A172 (cell line): ENCODE measurements around the genes SLC25A24, CELSR2, PSRC1 and GNAT2.

DNA sequence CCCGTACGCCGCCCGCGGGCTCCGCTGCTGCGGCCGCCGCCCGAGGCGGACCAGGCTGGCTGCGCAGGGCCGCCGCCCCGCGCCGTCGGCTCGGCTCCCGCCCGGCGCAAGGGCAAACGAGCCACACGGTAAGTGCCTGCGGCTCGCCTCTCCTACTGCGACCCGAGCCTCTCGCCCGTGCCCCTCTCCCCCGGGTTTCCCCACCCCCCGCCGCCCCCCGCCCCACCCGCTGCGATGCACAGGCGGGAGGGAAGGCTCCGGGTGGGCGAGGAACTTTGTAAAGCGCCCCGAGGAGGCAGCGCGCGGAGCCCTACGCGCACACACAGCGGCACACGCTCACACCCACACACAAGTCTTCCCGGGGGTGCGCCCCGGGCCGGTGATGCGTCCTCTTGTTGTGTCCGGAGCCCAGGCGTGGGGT, 503 bp downstream of the NTNG1 start:
- RAMPAGE, long total RNA, result no peak

GRCh38 chr1:108107606-108107985, 92.5 kb downstream of the SLC25A24 start:
- RAMPAGE, long total RNA, result no peak

- RAMPAGE, long total RNA, result no peak
Measured at GRCh38 chr1:108198927-108199698, 1.0 kb downstream of the SLC25A24 start.

DNA sequence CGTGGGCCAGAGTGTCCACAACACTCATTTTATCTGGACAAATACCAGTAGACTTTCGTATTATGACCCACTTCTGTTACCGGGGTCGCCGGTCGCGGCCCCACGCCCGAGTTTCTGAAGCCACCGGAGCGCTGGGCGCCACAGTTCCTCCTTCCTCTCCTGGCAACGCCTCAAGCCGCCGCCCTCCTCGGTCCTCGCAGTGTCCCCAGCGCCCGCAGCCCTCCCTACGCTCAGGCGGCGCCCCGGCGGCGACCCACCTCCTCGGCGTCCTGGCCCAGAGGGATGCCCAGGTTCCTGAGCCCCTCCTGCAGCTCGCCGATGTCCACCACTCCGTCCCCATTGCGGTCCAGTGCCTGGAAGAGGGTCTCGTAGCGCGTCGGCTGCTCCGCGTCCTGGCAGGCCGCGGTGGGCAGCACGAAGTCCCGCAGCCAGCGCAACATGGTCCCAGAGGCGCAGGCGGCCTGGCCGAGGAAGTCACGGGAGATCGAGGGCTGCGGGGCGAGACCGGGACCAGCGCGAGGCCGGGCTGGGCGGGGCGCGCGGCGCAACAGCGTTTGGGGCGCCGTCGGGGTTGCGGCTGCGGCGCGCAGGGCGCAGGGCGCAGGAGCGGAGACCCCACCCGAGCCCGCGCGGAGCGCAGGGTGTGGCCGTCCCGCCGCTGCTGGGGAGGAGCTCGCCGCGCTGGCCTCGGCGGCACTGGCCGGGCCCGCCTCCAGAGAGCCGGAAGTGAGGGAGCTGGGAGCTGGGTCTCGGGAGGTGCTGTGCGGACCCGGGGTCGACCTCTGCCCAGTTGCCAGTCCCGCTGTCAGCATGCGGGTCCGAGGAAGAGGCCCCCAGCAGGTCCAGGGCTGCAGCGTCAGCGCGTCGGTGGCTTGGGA, at the start of gene SLC25A24:
TSS of gene SLC25A24 (minus strand) at position 645 of the 878 bp plus-strand sequence.
- RAMPAGE, long total RNA, result start-site peak on the minus strand centred at position 488 of the sequence, 85 bp wide, 332 and 510 reads in 2 replicates

DNA sequence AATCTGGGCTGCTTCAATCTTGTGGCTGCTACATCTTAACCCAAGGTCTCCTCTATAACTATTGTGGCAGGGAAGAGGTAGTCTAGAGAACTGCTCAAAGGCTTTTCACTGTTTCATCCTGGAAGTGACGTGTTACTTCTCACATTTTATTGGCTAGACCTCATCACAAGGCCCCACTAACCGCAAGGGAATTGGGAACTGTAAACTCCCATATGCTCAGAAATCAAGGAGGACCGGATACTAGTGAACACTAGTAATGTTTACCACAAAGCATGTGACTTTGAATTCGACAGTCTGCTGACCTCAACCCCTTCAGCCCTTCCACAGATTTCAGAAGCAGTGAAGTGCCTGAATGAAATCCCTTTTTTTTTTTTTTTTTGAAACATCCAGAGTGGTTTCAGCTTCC, 3.4 kb upstream of the EEIG2 start:
- RAMPAGE, long total RNA, result no peak

GRCh38 chr1:108695942-108696556, 3.9 kb downstream of the PRPF38B start:
- RAMPAGE, long total RNA, result no peak

- RAMPAGE, long total RNA, result no peak
Measured at GRCh38 chr1:108814756-108815081, 42.2 kb downstream of the AKNAD1 start.

- RAMPAGE, long total RNA, result no peak
Measured at GRCh38 chr1:108828295-108829047, 28.4 kb downstream of the AKNAD1 start.

GRCh38 chr1:108852541-108852924, 4.4 kb downstream of the AKNAD1 start:
- RAMPAGE, long total RNA, result no peak

DNA sequence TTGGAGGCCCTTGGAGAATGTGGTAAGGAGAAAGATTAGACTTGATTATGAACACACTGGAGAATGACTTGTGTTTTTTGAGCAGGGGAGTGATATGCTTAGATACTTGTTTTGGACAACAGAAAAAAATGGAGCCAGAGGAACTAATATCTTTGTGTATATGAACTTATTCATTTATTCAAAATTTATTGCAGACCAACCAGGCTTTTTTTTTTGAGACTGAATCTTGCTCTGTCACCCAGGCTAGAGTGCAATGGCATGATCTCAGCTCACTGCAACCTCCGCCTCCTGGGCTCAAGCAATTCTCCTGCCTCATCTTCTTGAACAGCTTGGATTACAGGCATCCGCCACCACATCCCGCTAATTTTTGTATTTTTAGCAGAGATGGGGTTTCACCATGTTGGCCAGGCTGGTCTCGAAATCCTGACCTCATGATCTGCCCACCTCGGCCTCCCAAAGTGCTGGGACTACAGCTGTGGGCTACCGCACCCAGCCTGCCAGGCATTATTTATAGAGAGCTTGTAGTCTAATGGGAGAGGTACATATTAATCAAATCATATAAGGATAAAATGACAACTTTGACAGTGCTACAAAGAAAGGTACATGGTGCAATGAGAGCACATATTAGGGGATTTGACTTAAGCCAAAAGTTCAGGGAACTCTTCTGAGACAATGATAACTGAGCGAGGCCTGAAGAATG, 18.2 kb downstream of the ELAPOR1 start:
- RAMPAGE, long total RNA, result no peak

DNA sequence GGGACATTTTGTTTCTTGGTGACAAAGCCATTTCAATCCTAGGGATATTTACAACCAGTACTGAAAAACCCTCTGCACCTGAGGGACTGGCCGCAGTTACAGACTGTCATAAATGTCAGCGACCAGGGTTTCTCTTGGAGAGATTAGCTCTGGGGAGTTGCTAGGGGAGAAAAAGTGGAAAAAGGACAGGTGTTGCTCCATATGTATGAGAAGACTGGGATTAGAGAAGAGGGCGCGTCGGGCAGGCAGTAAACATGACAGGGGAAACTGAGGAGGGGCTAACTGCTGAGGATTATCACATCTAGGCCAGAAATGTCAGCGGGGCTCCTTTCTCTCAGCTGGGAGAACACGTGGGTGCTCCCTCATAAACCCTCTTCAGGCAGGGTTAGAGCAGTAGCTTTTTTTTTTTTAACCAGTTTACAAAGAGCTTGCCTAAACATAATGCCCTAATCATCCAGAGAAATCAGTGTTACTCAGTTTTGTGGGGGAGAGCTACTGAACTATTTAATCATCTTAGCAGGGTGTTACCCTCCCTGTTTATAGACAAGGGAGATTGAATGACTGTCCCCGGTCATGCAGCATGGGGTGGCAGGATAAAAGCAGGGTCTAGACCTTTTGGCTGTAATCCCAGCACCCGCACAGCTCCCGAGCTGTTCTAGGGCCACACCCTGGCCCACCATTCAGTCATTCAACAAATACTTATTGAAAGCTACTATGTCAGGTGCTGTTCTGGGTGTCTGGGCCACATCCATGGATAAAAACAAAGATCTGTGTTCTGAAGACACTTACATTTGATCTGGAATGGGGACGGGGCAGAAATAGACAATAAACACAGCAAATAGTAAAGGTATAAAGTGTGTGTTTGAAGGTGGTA, 35.2 kb downstream of the ELAPOR1 start:
- RAMPAGE, long total RNA, result no peak

- RAMPAGE, long total RNA, result no peak
Measured at GRCh38 chr1:109197784-109198821, 15.6 kb upstream of the SARS1 start.

DNA sequence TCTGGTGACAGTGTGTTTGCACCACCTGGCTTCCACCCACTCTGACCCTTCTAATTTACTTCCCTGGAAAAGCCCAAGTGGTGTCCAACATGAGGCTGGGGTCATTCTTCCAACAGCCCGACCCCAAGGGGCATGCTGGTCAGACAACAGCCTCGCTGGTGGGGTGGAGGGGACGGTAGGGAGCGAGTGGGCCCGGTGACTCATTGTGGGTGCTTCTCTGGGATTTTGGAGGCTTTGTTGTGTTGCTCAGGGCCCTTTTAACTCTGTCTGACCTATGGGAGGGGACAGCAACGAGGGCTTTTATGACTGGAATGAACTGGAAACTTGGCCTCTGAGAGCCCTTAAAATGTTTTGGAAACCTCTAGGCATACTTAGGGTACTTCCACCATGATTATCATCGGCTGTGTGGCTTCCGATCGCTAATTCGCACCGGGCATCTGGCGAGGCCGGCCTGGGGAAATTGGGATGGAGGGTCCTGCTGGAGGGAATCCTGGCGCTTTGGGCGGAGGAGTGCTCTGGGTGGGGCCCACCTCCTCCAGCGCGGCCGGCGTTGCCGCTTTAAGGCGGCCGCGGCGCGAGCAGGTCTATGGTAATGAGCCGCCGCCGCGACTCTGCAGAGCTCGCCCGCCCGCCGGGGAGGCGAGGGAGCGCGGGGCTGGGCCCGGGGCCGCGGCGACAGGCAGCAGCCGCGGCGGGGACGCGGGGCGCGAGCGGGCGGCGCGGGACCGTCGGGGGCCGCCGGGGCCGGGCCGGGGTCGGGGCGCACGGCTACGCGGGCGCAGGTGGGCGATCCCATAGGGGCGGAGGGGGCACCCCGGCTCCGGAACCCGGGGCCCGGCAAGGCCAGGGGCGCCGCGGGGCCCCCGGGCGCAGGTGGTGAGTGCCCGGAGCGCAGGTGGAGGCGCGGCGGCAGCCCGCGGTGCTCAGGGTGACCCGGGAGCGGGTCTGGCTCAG, at the start of gene CELSR2:
TSS of gene CELSR2 (plus strand) at position 614 of the 954 bp plus-strand sequence.
- RAMPAGE, long total RNA, result no peak

- RAMPAGE, long total RNA, result no peak
Measured at GRCh38 chr1:109263027-109263625, 13.8 kb downstream of the CELSR2 start.

DNA sequence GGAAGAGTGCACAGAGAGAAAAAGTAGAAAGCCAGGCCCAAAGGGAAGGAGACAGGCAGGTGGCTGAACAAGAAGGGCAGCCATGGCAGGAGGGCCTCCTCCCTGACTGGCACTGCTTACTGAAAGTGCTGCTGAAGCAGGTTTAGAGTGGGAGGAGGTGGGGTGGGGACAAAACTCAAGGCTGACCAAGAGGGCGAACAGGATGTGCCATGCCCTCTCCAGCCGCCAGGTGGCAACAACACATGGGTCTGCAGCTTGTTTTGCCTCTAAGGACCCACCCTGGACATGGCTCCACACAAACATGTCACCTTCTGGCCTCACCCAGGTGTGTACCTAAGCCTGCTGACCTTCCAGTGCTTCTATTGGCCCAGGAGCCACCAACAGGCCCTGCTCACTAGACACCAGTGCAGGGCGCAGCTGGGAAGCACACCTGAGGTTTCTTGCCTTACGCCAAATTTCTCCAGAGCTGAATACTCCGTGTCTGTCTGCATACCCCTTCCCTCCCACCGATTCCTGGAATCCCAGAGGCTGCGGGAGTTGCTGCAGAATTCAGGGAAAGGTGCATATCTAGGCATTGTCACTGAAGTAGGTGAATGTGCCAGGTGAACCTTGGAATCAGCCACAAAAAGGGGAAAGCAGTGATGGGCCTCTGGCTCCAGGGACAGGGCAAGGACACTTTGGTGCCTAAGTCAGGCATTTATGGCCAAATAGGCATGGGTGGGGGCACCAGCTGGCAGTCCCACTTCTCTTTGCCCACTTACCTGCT, 5.4 kb downstream of the PSRC1 start:
- RAMPAGE, long total RNA, result no peak

GRCh38 chr1:109282690-109283619, at the start of gene PSRC1:
Gene PSRC1, minus strand, starts transcription at chr1:109283145.
- RAMPAGE, long total RNA, result start-site peak on the minus strand at chr1:109283108-109283167, 88 and 142 reads in 2 replicates

DNA sequence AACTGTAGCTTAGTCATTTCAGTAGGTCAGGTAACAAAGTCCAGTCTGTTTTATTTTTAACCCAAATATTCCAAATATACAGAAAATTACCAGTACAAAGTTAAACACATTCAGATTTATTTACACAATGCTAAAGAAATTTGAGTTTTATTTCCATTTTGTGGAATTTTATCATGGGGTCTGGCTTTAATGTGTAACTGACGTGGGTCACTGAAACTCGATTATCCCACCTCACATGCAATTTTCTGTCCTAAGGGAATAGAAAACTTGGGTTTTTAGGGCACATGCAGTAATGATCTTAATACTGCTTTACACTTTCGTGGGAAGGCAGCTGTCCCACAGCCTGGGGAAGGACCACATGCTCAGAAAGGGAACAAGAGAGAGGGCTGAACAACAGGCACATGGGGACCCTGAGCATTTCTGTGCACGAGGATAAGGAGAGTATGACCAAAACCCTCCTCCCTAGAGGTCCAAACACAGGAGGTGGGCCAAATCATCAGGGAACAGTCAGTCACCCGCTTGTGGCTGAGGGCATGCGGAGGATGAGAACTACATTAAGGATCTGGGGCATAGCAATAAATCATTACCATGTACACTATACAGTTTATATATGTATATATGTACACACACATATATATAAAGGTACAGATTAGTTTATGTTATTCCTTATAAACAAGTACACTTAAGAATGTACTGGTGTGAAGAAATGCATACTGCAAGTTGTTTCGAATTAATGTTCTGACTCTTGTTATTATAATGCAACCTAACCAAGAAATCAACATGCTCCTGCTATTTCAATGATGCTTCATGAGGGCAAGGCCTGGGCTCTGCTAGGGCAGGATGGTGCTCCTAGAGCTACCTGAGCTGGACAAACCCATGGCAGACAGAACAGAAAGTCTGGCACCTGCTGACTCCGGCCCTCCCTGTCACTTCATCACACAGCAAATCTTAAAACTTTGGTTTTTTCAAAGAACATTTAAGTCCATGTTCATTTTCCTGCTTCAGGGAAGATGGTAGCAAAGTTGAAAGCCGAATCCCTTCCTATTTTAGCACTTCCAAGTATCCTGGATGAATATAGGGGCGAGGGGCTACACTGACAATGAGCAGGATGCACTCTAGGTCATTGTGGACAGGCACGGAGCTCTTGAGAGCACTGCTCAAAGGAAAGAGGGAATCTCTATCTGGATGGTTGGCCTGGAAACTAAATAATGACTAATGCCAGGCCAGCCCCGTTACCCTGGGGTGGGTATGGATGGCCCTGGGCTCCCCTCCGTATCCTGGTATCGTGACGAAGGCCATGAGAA, 3.2 kb upstream of the MYBPHL start:
- RAMPAGE, long total RNA, result no peak

DNA sequence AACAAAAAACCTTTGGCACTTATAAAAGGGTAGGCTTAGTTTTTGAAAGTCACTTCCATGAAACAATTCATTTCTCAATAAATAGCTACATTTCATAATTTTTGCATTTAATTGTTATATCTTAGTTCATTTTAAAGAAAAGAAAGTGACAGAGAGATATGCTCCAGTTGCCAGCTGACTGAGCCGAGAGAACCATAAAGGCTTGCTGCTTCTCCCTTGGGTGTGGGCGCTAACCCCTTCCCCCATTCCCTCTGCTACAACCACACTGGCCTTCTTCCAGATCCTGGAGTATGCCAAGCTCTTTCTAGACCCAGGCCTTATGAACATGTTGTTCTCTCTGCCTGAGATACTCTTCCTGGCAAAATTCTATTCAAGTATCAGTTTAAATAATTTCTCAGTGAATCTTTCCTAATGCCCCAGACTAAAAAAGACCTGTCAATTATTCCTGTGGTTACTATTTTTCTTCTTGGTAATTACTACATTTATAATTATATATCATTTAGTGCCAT, 12.3 kb downstream of the SORT1 start:
- RAMPAGE, long total RNA, result no peak

GRCh38 chr1:109546714-109547474, 1.5 kb upstream of the GNAI3 start:
- RAMPAGE, long total RNA, result no peak

GRCh38 chr1:109619290-109620002, at the start of gene GNAT2:
Gene GNAT2, minus strand, starts transcription at chr1:109619616.
- RAMPAGE, long total RNA, result no peak